Vein endothelial cell (primary cell): ENCODE measurements around a stretch of chr14.

DNA sequence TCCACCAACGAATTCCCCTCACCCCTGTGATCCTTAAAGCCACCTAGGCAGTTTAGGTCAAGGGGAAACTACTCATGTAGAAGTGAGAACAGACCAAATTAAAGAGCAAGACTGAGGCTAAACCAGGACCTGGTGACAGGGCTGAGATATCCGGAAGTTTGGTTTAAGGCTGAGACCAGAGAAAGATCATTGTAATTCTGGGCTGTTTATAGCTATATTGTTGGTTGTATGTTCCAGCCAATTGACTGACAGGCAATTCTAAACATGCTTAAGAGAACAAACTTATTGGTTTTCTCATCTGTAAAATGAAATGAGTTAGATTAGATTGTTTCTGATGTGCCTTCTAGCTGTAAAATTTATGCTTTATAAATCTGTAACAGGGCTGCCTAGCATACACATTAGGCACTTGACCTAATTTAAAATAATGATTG, 37.5 kb upstream of the MIDEAS start:
- CAGE, long polyA plus RNA, result no peak

GRCh38 chr14:74283448-74283734, 19.3 kb downstream of the ABCD4 start:
- CAGE, long polyA plus RNA, result no peak

- CAGE, long polyA plus RNA, result no peak
These were observed 483 bp downstream of the VRTN start for GRCh38 chr14:74348686-74349221.

DNA sequence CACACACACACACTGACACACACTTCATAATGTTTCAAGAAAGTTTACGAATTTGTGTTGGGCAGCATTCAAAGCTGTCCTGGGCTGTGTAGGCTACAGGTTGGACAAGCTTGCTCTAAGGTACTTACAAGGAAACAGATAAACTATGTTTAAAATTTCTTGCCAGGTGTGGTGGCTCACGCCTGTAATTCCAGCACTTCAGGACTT, 27.4 kb downstream of the SYNDIG1L start:
- CAGE, long polyA plus RNA, result no peak

DNA sequence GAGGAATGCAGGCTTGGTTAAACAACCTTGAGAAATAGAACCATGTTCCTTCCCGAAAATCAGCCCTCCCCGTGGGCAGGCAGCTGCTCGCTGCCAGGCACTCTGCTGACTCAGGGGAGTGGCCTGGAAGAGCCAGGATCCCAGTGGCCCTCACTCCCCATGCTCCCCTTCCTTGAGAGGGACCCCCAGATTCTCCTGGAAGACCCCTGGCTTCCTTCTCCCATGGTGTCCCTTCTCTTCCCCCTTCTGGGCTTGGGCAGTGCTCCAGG, 31.0 kb downstream of the ISCA2 start:
- CAGE, long polyA plus RNA, result no peak

DNA sequence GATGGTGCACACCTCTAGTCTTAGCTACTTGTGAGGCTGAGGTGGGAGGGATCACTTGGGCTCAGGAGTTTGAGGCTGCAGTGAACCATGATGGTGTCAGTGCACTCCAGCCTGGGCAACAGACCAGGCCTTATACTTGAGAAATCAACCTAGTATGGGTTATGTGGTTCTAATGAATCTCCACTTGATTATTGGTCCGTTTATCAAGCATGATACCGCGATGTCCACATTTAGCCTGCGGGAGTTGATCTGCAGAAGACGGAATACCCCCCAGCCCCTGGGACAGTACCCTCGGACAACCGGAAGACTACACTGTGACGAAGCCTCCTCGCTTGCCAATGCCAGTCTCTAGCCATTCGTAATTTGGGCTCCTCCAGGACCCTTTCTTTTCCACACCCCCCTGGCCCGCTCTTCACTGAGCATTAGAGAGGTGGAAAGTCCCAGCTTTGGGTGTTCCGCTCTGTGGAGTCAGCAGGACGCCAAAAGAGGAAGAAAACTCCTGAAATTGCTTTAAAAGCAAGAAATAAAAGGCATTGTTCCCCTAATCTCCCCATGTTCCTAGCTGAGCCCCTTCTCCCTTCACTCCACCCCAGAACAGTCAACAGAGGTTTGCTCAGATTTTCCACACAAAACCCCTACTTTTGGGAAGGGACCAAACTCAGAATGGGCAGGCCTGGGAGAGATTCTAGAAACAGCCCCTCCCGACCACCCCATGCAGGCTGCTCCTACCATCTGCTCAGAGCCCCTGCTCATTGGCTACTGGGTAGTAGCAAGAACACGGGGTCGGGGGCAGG, 19.3 kb downstream of the LTBP2 start:
- CAGE, long polyA plus RNA, result no peak

GRCh38 chr14:74653485-74653752, 41.4 kb upstream of the LTBP2 start:
- CAGE, long polyA plus RNA, result no peak

- CAGE, long polyA plus RNA, result no peak
These were observed 29.5 kb downstream of the YLPM1 start for GRCh38 chr14:74792566-74793056.

DNA sequence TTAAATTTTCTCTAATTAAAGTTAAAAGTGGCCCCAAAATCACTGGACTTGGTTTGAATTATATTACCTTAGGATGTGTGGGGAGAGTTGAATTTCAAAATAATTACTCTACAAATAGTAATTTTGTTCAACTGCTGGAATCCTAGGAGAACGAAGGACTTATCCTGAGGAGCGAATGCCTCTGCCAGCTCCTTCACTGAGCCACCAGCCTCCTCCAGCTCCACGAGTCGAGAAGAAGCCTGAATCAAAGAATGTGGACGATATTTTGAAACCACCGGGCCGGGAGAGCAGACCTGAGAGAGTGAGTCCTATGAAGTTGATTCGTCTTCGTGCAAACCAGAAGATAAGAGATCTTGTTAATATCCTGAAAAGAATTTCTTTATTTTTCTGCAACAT, 49.4 kb downstream of the YLPM1 start:
- CAGE, long polyA plus RNA, result no peak

DNA sequence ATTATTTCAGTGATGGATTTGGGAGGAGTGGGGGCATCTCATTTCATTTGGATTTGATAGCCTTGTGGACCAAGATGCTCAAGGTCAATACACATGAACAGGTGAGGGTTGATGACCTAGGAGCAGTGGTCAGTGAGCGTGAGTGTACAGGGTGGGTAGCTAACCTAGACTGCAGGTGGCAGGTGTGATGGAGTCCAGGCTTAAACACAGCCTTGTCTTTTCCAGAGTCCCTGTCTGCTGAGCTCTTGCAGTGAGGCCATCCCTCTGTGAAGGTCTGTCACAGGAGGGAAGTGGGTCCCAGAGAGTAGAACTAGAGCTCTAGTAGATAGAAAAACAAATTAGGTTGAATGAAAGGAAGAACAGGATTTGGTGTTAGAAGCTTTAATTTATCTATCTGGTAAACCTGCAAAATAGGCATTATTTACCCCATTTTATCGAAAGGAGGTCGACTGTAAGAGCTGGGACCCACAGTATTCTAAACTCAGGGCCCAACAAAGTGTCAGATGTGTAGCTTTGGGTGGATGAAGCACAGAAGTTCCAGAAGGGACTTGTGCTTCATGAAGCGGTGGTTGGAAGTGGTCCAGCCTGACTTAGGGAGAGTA, 18.3 kb downstream of the RPS6KL1 start:
- CAGE, long polyA plus RNA, result no peak

DNA sequence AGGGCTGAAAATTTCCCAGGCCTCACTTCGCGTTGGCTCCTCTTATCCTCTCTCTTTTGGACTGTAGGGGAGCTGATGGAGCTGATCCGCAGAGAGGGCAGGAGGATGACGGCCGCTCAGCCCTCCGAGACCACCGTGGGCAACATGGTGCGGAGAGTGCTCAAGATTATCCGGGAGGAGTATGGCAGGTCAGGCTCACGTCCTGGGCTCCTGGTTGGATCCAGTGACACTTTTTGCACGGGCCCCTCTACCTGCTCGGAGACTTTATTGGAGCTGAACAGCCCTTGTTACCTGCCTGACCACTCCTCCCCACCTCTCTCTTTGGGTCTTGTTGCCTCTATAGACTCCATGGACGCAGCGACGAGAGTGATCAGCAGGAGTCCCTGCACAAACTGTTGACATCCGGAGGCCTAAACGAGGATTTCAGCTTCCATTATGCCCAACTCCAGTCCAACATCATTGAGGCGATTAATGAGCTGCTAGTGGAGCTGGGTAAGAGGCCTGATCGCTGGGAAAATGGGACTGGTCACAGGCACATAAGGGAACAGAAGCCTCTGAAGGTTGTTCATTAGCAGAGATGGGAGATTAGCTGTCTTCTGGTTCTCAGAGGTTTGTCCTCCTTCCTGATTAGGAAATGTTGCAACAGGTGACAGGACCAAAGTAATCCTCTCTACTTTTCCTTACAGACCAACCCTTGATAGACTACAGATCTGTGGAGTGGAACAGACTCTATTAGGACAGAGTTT, 660 bp downstream of the EIF2B2 start:
- CAGE, long polyA plus RNA, result no peak

DNA sequence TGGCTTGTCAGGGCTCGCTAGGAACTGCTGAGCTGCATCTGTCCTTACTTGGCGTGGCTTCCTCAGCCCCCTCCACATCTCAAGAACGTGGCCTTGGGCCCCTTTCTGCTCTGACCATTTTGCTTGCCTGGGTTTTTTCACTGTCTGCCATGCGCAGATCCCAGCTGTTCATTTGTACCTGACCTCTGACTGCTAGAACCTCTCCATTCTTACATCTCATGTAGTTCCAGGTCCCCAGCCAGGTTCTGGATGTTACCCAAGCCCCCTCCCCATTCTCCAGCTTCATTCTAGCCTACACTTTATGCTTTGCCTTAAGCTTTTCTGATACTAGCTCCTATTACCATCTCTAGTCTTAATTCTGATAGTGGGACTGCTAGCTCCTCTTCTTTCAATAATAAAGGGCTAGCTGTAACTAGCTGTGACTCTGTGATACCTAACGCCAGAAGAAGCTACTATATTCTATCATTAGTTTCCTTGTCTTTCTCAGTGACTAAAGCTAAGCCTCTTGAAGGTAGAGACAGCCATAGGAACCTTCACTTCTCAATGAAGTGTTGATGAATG, 11.5 kb downstream of the EIF2B2 start:
- CAGE, long polyA plus RNA, result no peak

DNA sequence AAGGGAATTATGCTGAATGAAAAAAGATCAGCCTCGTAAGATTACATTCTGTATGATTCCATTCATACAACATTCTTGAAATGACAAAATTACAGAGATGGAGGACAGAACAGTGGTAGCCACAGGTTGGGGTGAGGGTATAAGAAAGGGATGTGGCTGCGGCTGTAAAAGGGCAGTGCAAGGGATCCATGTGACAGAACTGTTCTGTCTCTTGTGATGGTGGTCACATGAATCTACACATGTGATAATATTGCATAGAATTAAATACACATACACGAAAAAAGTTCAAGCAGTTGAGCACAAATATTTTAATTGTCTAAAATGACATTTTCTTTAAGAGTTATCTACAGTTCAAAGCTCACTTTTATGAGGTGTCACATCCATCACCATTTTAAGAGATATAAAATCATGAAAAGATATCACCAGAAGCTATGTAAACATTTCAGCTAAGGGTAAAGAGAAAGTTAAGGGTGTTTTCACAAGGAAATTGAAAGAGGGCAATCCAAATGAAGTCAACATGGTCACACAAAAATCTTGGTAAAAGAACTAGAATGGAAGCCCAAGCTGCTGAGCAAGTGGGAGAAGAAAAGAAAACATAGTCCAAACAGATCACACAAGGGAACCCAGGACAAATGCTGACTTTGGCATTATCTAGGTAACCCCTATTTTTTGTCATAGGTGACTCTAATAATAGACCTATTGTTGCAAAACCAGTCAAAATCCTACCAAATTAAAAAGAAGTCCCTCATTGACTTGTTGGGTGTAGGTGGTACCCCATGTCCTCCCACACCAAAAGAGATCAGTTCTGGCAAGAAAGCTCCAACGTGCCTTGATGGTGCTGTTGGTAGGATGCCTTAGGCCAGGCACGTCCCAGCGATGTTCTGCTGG, 7.4 kb upstream of the NEK9 start:
- CAGE, long polyA plus RNA, result no peak

DNA sequence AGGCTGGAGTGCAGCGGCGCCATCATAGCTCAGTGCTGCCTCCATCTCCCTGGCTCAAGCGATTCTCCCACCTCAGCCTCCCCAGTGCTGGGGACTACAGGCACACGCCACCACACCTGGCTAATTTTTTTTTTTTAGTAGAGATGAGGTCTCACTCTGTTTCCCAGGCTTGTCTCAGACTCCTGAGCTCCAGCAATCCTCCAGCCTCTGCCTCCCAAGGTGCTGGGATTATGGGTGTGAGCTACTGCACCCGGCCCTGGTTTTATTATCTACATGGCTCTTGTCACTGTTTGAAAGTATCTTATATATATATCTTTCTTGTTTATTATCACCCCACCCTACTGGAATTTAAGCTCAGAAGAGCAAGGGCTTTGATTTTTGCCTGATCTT, 7.6 kb upstream of the TMED10 start:
- CAGE, long polyA plus RNA, result no peak

DNA sequence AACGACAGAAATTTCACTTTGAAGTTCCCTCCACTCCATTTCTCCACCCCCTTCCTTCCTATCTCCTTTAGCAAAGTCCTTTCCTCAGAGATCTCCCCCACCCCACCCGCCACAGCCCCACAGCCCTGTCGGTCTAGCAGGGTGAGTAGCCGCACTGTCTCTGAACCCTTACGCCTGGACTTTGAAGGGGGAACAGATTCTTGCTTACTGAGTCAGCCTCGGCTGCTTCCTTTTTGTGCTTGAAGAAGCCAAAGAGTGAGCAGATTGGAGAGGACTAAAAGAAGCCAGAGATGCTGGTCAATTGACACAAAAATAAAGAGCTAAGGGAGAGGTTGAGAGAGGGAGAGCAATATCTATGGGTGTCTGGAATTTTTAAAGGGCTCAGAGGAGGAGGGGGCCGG, 44.1 kb upstream of the FOS start:
- CAGE, long polyA plus RNA, result no peak

GRCh38 chr14:75242429-75243066, 36.1 kb upstream of the FOS start:
- CAGE, long polyA plus RNA, result no peak

DNA sequence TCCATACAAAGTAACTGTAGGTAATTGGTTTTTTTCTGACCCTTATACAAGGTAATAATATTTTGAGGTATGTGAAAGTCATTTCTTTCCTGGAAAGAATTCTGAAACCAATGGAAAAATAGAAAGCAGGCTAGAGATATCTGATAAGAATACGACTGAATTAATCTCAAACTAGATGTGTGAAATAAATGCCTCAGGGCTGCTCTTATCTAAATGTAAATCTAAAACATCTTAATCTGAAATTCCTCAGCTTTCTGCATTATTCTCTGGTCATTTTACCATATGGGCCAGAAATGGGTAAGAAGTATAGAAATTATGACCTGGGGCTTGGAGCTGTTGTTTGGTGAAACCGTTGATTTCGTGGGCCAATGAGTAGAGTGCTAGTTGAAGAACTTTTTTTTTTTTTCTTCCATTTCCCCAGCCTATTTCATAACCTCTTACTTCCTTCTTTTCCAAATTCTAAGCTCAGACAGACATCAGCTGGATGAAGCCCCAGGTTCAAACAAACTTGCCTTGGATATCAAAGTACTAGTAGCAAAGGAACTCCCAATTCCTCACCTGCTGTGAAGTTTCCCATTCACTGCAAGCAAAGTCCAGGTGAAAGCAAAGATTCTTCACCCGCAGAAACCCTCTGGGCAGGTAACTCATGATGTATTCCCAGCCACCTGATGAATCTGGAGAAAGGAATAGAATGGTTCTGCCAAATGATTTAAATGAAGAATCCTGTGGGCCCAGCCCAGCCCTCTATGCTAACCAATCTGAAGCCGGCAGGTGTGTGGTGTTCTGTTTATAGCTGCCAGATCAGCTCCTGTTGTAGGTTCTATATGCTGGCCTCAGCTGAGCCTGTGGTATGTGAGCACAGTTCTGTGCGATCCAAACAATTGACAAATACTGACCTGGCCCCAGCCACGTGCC, 9.7 kb upstream of the FOS start:
- CAGE, long polyA plus RNA, result no peak

GRCh38 chr14:75273305-75274009, 5.2 kb upstream of the FOS start:
- CAGE, long polyA plus RNA, result no peak

- CAGE, long polyA plus RNA, result no peak
These were observed 558 bp upstream of the JDP2 start for GRCh38 chr14:75427365-75427563.

- CAGE, long polyA plus RNA, result no peak
These were observed 42.5 kb downstream of the JDP2 start for GRCh38 chr14:75470263-75470876.